Mesenchymal stem cell of the bone marrow (primary cell): ENCODE measurements around the gene CLDN10.

DNA sequence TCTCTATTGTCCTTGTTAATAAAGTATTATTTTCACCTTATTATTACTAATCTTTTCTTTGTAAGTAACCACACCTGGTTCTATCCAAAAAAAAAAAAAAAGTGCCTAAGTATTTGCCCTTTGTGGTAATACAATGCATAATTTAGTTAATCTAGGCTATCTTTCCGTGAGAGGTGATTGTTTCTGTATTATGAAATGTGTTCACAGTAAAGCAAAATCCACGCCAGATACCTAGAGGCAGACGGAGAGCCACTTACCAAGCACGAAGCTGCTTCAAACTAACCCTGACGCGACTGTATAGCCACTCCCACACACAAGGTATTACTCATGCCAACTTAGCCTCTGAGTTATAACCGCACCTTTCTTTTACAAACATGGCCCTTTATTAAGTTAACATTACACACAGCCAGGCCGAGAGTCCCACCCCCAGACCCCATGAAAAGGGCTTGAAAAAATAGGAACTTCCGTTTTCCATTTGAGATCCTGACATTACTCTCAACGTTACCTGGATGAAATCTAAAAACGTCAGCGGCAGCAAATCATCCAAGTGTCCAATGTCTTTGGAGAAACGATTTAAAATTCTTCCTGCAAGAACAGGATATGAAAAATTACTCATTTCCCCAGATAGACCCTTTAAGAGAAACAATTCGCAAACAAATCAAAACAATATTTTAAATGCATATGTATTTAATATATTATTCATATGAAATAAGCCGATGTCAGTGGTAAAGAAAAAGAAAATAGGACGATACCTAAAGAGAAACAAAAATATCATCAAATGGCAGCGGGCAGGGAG, 185.6 kb downstream of the ABCC4 start:
- CAGE, long polyA plus RNA, result no peak

DNA sequence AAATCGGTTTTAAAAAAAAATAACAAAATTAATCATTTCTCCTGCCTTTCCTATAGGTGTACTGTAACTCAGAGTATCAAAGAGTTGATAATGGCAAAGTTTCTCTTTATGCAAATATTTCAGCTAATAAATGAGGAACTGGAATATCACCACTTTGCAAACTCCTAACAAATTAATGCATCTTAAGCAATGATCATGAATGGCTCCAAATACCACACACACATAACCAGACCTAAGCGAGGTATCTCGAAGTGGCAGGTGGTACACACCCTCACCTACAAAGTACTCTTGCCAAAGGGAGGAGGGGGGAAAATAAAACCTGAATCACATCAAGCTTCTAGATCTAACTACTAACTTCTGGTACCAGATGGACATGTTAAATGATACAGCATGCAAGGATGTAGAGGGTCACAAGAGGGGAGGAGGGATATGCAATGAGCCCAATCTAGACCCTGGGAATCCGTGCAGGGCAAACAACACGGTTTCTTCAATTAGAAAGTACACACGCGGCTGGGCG, 61.4 kb downstream of the ABCC4 start:
- CAGE, long polyA plus RNA, result no peak

GRCh38 chr13:95280455-95280906, 20.8 kb downstream of the ABCC4 start:
- CAGE, long polyA plus RNA, result no peak

GRCh38 chr13:95551982-95553107, at the start of gene CLDN10:
Gene CLDN10, plus strand, starts transcription at chr13:95552720.
- CAGE, long polyA plus RNA, result no peak

- CAGE, long polyA plus RNA, result no peak
These were observed 34.9 kb downstream of the CLDN10 start for GRCh38 chr13:95587235-95588034.

GRCh38 chr13:95605187-95605871, 39.2 kb downstream of the DZIP1 start:
- CAGE, long polyA plus RNA, result no peak

- CAGE, long polyA plus RNA, result no peak
These were observed 14.6 kb downstream of the DZIP1 start for GRCh38 chr13:95629785-95630416.

- CAGE, long polyA plus RNA, result no peak
These were observed 911 bp downstream of the DZIP1 start for GRCh38 chr13:95643298-95644291.

DNA sequence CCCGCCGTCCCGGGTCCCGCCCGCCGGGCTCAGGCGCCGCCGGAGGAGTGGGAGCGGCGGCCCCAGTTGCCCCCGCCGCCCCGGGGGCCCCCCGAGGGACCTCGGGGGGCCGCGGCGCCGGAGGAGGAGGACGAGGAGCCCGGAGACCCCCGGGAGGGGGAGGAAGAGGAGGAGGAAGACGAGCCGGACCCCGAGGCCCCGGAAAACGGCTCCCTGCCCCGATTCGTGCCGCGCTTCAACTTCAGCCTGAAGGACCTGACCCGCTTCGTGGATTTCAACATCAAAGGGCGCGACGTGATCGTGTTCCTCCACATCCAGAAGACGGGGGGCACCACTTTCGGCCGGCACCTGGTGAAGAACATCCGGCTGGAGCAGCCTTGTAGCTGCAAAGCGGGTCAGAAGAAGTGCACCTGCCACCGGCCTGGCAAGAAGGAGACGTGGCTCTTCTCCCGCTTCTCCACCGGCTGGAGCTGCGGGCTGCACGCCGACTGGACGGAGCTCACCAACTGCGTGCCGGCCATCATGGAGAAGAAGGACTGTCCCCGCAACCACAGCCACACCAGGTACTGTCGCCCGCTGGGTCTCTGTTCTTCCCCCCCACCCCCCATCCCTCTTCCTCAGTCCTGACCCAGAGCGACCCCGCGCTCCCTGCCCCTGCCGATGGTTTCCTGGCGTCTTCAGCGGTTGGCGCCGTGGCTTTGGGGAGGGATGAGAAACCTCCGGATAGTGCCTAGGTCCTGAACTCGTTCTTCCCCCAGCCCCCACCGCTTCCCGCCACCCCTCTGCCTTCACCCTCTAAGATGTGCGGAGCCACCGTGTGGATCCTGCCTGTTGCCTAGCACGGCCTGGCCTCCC, 1.3 kb downstream of the HS6ST3 start:
- CAGE, long polyA plus RNA, result no peak

GRCh38 chr13:97245138-97245387, 22.9 kb downstream of the MBNL2 start:
- CAGE, long polyA plus RNA, result no peak

DNA sequence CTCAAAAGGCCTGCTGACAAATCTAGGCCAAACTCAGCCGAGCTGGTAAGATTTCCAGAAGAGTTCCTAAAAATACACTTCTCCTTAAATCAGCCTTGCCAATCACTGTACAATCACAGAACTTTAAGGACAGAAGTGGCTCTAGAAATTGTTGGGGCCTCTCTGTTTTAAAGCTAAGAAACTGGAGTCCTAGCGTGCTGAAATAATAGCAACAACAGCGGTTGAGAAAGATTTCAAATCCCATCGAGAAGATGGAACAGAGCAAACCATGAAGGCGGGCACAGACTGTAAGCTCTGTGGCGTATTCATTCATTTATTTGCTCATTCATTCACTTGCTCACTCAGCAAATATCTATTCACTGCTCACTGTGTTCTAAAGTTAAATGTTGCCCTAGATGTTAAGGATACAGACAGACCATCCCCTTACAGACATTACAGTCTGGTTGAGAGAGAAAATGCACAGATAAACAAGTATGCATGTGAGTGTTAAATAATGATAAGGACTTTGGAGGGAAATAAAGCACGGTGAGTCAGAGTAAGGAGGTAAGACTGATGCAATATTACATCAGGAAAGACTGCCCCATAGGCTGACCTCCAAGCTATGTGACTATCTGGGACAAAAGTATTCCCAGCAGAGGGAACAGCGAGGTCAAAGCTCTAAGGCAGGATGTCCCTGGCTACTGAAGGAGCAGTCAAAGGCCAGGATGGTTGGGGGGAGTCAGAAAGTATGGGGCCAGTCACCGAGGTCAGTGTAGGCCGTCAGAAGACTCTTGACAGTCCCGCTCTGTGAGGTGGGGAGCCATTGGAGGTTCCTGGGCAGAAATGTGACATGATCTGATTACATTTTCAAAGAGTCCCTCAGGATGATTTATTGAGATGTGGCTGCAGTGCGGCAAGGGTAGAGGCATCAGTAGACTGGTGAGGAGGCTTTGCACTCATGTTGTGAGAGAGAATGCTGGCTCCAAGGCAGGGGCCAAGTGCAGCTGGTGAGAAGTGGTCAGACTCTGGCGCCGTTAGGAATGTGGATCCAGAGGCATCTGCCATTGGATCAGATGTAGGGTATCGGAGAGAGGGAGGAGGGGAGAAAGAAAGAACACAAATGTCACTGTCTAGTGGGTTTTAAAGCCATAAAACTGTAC, 37.8 kb downstream of the MBNL2 start:
- CAGE, long polyA plus RNA, result no peak

- CAGE, long polyA plus RNA, result no peak
These were observed 57.6 kb downstream of the MBNL2 start for GRCh38 chr13:97279574-97280281.

DNA sequence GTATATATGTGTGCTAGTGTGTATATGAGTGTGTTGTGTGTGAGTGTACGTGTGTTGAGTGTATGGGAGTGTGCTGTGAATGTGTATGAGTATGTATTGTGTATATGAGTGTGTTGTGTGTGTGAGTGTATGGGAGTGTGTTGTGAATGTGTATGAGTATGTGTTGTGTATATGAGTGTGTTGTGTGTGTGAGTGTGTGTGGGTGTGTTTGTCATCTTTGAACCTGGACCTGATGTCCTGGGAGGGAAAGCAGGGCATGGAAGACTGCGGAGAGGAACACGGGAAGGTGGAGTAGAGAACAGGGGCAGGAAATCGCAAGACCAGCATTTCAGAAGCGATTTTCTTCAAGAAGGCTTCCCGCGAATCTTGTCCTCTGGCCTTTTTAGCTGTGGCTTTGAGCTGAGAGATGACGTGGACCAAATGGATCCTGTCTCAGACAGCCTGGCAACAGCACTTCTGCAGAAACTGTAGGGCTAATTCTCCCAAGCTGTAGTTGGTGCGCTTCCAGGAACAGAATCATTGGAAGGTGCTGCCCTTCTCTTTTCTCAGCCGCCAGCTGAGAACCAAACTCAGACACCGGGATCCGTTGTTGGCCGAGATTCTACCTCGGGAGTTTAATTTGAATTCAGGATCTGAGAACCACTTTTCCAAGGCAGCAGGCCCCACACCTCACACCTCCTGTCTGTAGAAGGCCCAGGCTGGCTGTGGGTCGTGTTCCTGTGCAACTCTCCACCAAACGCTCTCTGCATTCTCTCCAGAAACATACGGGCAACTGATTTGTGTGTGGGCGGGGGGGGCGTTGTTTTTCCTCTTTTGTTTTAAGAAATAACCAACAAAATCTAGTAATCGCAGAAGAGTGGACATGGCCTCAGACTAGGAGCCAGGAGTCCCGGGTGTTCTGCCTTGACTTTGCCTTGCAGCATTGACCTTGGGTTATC, 94.6 kb upstream of the RAP2A start:
- CAGE, long polyA plus RNA, result no peak

DNA sequence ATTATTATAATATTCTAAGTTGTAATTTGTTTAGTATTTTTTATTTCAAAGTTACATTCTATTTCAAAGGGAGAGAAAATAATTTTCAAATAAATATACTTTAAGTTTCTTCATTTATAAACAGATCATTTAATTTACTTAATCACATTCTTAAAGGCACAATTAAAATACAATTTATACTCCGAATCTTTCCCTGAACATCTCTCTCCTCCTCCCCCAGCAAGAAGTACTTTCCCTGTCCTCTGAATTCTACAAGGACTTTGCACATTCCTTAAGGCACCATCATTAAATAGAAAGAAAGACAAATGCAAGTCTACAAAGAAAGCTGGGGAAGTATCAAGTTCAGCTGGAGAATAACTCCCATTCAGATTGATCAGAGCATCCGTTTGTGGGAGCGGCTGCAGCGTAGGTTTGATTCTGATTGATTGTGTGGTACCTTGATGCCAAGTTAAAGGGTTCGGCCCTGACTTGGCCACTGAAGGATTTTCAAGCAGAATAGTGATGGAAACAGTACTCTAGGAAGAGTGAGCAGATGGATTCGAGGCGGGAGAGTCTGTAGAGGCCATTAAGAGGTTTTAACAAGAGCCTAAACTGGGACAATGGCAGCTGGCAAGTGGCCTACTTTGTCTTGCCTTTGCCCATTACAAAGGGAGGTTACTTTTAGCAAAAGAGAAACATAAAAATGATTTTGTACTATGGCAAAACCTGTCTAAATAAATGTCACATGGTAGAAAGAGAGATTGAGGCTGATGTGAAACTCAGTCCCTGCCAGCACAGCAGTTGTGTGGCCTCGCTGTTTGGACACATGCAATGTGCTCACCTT, 62.6 kb upstream of the RAP2A start:
- CAGE, long polyA plus RNA, result no peak

DNA sequence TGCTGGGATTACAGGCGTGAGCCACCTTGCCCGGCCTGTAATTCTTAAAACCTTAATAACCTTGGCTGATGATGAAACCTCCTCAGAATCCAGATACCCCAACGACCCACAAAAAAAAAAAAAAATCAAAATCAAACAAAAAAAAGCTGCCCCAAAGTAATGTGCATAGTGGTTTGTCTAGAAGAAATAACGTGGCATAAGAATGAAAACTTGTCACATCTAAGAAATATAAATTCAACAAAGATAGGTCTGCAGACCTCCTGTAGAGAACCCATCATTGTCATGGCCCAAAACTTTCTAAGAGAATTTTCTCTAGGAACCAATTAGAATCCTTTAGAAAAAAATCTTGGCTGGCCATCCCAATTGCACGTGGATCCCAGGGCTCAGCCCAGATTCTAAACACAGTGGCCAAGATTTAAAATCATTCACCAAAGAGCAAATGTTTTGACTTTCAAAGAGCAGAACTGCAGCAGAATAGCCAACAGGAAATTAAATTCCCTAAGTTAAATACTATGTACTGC, 21.2 kb downstream of the IPO5 start:
- CAGE, long polyA plus RNA, result no peak

DNA sequence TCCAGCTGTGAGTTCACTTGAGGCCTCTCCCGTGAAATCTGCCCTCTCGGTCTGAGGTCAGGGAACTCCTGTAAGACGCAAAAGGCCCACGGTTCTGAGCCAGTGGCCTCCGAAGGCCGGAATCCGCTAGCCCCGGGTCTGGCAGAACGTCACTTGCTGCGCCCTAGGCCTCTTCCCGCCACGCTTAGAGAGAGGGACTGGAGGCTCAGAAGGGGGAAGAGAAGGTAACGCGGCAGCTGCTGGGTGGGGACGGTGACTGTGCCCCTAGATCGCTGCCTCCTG, 884 bp upstream of the FARP1 start:
- CAGE, long polyA plus RNA, result no peak

DNA sequence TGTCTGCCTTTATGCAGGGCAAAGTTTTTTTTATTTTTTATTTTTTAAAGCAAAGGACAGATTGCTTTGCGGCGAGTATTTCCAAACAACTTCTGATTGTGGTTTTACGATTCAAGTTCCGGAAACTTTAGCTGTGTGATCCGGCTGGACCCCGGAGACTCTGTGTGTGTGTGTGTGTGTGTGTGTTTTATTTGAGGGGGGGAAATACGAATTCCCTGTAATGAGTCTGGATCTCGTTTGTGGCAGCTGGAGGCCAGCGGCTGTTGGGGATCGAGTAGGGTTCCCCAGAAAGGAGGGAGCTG, 1.1 kb downstream of the FARP1 start:
- CAGE, long polyA plus RNA, result no peak

DNA sequence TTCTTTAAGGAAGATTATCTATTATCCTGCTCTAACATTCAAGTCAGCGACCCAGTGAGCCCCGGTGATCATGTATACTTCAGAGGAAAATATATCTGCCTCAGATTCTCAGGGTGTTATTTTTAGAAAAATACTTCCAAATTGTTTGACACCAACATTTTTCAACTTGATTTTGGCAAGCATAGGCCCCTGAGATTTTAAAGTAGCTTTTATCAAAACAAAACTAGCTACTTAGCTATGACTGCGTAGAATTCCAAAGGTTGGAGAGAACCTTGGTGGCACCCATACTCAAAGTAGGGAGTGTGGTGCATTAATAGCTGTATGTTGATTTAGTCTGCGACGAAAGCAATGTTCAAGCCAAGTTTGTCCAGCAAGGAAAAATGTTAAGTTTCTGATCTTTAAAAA, 75.7 kb upstream of the RNF113B start:
- CAGE, long polyA plus RNA, result no peak

- CAGE, long polyA plus RNA, result no peak
These were observed 96.9 kb upstream of the RNF113B start for GRCh38 chr13:98273866-98274561.

- CAGE, long polyA plus RNA, result no peak
These were observed 124.9 kb downstream of the STK24 start for GRCh38 chr13:98451570-98452873.